Thyroid gland (tissue), 7 donors: ENCODE measurements around the genes TVP23A and ZC3H7A.

GRCh38 chr16:10577253-10578327 is 2.8 kb downstream of the EMP2 start:
- PRO-cap, 2 experiments: peak in 1 of 2 experiments; most common plus-strand start chr16:10577907 (in 1)
- RAMPAGE, long total RNA, 5 experiments: no peak in any of the 5 experiments

GRCh38 chr16:10818394-10819149 is at the start of gene TVP23A:
Gene TVP23A, minus strand, starts transcription at chr16:10818794.
- PRO-cap, 2 experiments: no peak in any of the 2 experiments
- RAMPAGE, long total RNA, 5 experiments: no peak in any of the 5 experiments

GRCh38 chr16:10943458-10943841 is 914 bp upstream of the CLEC16A start:
- PRO-cap, 2 experiments: no peak in any of the 2 experiments
- RAMPAGE, long total RNA, 5 experiments: no peak in any of the 5 experiments

DNA sequence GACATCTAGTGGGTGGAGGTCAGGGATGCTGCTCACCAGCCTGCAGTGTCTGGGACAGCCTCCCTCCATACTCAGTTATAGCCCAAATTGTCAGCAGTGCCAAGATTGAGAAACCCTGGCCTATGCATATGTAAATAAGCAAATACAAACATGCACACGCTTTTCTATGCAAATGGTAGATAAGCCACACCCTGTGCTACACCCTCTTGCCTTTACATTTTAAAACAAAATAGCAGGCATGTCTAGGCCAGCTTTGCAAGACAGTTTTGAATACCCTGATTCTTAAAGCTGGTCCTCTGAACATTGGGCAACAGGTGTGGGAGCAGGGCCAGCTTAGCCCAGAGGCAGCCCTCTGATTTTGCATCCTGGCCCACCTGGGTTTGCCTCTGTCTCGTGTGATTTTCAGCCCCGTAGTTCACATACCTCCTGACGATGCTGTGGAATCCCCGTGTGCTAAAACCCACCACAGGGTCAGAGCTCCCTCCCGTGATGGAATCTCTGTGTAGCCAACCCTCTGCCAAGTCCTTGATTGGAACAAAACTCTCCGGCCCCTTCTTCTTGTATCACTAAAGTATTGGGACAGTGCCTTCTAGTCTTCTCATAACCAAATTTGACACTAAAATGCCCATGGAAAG is 37.7 kb downstream of the CLEC16A start:
- PRO-cap, 2 experiments: no peak in any of the 2 experiments
- RAMPAGE, long total RNA, 5 experiments: no peak in any of the 5 experiments

GRCh38 chr16:11063464-11064036 is 119.2 kb downstream of the CLEC16A start:
- PRO-cap, 2 experiments: peak in 2 of 2 experiments; most common plus-strand start chr16:11063655 (in 1); most common minus-strand start chr16:11063543 (in 1)
- RAMPAGE, long total RNA, 5 experiments: no peak in any of the 5 experiments

GRCh38 chr16:11179940-11180902 is 75.8 kb downstream of the SOCS1 start:
- PRO-cap, 2 experiments: no peak in any of the 2 experiments
- RAMPAGE, long total RNA, 5 experiments: no peak in any of the 5 experiments

GRCh38 chr16:11349661-11350231 is 4.5 kb downstream of the RMI2 start:
- PRO-cap, 2 experiments: peak in 2 of 2 experiments; most common plus-strand start chr16:11349948 (in 1); most common minus-strand start chr16:11349806 (in 2)
- RAMPAGE, long total RNA, 5 experiments: no peak in any of the 5 experiments

- PRO-cap, 2 experiments: no peak in any of the 2 experiments
- RAMPAGE, long total RNA, 5 experiments: no peak in any of the 5 experiments
These were observed 57.1 kb downstream of the RMI2 start for GRCh38 chr16:11402285-11402905.

- PRO-cap, 2 experiments: no peak in any of the 2 experiments
- RAMPAGE, long total RNA, 5 experiments: no peak in any of the 5 experiments
These were observed 8.4 kb upstream of the ENSG00000188897 start for GRCh38 chr16:11535352-11536038.

DNA sequence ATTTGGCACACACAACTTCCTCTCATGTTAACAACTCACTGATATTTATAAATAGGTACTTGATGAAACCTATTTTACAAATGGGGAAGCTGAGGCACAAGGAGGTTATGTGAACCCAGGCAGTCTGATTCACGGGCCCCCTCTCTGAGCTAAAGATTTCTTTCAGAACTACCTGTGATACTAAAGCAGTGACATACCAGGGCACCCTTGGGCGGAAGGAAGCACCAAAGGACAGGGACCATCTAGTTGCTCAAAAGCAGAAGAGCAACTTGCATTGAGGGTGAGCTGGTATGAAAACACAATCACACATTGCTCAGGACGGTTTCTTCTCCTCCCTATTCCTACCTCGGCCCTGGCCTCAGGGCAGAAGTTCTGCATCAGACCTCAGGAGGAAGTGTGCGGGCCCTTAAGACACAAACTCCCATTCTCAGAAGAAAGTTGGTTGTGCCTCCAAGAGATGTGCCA is 28.8 kb upstream of the ENSG00000188897 start:
- PRO-cap, 2 experiments: no peak in any of the 2 experiments
- RAMPAGE, long total RNA, 5 experiments: no peak in any of the 5 experiments

DNA sequence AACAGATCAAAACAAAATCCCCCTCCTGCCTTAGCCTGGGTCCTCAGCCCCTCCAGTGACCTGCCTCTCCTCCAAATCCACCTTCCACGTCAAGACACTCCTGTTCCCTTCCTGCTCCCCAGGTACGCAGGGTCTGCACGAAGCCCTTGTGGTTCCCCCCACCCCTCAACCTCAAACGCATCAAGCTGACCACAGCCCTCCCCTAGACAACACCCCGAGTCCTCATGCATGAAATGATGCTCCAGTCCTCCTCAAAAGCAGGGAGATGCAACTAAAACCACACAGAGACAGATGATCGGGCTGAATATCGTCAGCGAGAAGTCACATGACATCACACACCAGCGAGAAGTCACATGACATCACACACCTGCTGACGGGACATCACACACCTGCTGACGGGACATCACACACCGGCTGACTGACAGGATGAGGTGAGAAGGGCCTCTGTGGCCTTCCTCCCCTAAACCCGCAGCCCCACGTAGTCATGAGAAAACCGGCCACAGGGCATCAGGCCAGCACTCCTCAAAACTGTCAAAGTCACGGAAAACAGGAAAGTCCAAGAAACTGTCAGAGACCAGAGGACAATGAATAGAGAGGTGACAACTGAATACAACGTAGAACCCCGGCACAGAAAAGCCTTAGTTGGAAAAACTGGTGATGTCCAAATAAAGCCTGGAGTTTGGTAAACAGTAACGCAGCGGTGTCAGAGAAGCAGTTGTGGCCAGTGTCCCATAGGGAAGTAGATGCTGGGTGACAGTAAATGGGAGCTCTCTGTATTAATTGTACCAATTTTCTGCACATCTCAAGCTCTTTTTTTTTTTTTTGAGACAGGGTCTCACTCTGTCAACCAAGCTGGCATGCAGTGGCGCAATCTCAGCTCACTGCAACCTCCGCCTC is 14.3 kb downstream of the LITAF start:
- PRO-cap, 2 experiments: no peak in any of the 2 experiments
- RAMPAGE, long total RNA, 5 experiments: no peak in any of the 5 experiments

- PRO-cap, 2 experiments: no peak in any of the 2 experiments
- RAMPAGE, long total RNA, 5 experiments: no peak in any of the 5 experiments
These were observed 9.9 kb downstream of the LITAF start for GRCh38 chr16:11576567-11577511.

- PRO-cap, 2 experiments: peak in 1 of 2 experiments; most common plus-strand start chr16:11628071 (in 1)
- RAMPAGE, long total RNA, 5 experiments: no peak in any of the 5 experiments
These were observed 40.2 kb upstream of the SNN start for GRCh38 chr16:11627836-11628673.

- PRO-cap, 2 experiments: no peak in any of the 2 experiments
- RAMPAGE, long total RNA, 5 experiments: no peak in any of the 5 experiments
These were observed 9.5 kb downstream of the SNN start for GRCh38 chr16:11677464-11678430.

DNA sequence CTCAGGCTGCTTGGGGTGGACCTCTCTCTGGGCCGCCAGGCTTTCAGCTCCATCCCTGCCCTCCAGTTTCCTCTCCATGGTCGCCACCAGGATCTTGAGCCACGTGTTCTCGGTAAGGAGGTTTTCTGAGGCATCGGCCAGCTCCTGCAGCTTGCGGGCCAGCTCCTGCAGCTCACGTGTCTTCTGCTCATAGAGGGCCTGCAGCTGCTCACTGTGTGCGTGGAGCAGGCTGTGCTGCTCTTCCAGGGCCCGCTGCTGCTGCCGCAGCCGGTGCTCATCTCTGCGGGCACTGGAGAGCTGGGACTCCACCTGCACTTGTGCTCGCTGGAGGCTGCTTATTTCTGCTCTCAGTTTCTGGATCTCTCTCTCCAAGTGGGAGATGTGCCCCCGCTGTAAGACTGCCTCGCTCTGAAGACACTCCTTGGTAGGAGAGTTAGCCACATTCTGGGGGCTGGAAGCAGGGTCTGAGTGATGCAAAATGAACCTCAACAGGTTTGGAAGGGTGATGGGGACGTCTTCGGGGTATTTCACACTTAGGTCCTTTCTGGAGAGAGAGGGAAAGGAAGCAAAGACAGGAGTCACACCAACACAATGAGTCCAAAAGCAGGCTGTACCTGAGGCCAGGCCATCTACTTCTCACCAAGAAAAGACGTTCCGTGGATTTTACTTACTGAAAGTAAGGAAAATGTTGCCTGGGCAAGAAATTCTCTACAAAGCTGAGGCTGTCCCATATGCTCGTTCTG is 11.2 kb downstream of the SNN start:
- PRO-cap, 2 experiments: no peak in any of the 2 experiments
- RAMPAGE, long total RNA, 5 experiments: no peak in any of the 5 experiments

DNA sequence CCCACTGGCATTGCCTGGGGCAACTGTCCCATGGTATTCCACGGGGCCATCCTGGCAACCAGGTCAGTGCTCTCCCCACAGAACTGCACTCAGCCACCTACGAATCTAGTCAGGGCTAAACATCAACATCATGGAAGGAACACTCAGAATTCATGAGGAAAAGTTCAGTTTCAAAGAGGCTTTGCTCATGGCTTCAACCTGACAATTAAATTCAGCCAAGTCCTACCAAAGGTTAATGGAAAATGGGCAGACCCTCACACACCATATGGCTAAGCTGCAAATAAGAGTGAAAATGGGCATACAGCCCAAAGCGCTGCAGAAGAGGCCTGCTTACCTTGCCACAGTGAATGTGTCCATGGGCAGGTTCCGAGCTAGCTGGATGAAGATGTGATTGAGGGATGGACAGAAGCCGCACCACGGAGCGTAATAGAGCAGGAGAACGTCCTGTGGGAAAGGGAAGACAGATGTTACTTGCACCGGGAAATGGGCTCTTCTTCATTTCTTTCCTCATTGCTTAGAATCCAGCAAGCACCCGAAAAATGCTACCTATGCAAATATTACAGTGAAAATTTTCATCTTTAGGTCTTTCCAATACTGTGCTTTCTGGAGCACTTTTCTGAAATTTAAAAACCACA is 19.4 kb downstream of the SNN start:
- PRO-cap, 2 experiments: no peak in any of the 2 experiments
- RAMPAGE, long total RNA, 5 experiments: no peak in any of the 5 experiments

DNA sequence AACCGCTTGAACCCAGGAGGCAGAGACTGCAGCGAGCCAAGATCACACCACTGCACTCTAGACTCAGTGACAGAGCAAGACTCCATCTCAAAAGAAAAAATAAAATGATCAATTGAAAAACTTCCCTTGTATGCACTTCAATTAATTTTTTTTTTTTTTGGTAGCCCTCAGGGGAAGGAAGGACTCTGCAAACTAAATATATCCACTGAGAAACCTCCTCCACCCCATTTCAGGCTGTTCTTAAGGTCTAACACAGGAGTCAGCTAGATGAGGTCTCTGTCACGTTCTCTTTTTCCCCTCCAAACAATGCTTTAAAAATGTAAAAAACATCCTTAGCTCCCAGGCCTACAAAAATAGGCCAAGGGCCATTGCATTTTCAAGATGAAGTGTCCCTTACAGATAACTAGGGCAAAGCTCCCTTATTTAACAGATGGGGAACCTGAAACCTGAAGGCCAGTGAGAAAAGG is 32.6 kb downstream of the TXNDC11 start:
- PRO-cap, 2 experiments: no peak in any of the 2 experiments
- RAMPAGE, long total RNA, 5 experiments: no peak in any of the 5 experiments

DNA sequence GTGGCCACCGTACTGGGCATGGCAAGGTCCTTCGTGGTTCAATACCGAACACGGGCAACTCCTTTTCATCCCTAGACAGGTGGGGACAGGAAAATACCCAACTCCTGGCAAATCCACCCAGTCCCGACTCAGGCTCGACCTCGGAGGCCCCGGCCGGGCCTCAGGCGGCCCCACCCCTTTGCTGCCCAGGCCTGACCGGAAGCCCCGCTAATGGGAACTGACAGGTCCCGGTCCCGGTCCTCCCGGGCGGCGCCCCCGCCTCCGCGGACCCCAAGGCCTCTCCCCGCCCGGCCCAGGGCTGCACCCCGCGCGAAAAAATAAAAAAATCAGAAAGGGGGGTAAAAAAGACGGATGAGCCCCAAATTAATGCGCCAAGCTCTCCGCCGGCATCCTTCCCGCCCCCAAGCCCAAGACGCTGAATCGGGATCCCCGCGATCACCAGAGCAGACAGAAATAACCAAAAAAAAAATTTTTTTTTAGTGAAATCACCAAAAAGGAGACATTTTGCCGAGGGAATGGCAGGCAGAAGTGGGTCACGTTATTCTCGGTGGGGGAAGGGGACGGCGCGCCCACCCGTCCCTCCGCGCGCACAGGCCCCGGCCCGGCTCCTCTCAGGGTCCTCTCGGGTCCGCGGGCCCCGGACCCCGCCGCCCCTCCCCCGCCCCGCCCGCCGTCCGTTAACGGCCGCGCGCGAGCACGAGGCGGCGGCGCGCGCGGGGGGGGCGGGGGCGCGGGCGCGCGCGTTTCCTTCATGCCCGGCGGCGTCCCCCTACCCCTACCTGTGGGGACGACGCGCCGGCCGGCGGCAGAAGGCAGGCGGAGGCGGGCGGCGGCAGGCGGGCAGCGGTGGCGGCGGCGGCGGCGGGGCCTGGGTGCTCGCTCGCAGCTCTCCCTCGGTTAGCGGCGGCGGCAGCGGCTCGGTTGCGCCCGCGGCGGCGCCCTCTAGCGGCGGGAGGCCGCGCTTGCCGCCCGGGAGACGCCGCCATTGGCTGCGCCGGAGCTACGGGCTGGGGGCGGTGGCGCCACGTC is at the start of gene ZC3H7A:
Gene ZC3H7A, minus strand, starts transcription at position 914 of the 1,029 bp plus-strand sequence.
- PRO-cap, 2 experiments: peak in 2 of 2 experiments; most common plus-strand start position 210 of the sequence (in 2); most common minus-strand start position 130 of the sequence (in 2)
- RAMPAGE, long total RNA, 5 experiments: no peak in any of the 5 experiments

GRCh38 chr16:11851890-11852561 is 684 bp upstream of the RSL1D1 start:
- PRO-cap, 2 experiments: no peak in any of the 2 experiments
- RAMPAGE, long total RNA, 5 experiments: no peak in any of the 5 experiments

GRCh38 chr16:12041535-12041921 is 65.0 kb downstream of the SNX29 start:
- PRO-cap, 2 experiments: no peak in any of the 2 experiments
- RAMPAGE, long total RNA, 5 experiments: no peak in any of the 5 experiments